Bronchial lymph node (tissue), 1 donor: Measurements from ENCODE around the genes RIMBP3C and PPM1F.

- PRO-cap = no peak
Observed at GRCh38 chr22:20966024-20966985, 750 bp upstream of the AIFM3 start.

DNA sequence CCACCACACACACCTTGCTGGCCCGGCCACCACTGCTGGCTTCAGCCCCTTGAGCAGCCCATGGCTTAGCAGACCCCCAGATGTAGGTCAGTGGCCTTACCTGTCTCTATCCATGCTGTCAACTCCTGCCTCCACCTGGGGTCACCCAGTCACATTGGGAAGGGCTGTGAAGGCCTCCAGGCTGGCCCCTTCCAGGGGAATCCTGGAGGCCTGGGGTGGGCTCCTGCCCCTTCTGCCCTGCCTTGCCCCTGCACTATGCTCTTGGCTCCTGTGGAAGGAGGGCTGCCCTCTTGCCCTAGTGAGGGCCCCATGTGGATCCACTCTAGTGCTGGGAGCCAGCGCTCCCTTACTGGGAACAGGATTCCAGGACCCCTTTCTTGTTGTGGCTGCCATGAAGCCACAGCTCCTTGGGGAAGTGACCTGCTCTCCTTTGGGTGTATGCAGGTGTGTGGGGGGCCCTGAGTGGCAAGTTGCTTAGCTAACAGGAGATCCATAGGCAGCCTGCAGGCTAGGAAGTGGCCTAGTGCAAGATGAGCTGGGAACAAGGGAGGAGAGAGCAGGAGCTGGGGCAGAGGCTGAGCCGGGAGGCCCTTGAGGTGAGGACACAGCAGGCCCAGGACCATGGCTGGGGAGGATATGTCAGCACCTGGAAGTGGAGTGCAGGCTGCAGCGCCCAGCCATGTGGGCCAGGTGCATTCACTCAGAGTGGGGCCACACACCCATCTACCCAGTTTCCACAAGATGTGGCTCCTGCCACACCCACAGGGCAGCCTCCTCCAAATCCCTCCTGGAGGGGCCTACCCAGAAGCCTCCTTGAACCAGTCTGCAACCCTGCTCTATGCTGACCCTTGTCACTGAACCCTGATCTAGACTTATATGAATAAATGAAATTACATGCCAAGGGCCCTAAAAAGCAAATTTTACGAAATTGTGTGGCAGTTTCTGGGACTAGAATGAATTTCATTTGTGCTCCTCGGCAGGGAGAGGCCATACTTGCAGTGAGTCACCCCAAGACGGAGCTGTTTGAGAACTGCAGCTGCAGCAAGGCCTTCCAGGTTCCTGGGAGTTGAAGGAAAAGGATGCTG, 3.5 kb downstream of the THAP7 start:
- PRO-cap = no peak

- PRO-cap = no peak
Observed at GRCh38 chr22:21013647-21014023, 1.3 kb upstream of the P2RX6 start.

DNA sequence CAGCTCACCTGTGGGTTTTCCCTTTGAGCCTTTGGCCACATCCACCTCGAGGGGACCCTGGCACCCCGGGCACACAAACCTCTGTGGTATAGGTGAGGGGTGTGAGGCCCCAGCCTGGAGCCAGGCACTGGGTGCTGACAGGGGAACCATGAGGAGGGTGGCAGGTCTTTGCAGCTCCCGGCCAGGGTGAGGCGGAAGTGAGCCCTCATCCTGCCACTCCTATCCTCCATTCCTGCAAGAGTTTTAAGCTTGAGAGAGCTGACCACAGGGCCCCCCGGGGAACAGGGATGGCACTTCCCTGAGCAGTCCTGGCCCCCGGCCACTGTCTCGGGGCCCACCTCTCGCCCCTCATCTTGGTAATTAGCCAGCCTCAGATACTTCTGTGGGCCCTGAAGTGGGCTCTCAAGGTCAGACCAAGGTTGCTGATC, 19.1 kb upstream of the TMEM191C start:
- PRO-cap = no peak

- PRO-cap = no peak
Observed at GRCh38 chr22:21551327-21551873, at the start of gene RIMBP3C. RIMBP3C (minus strand) TSS chr22:21551461.

GRCh38 chr22:21626087-21626893, 3.5 kb downstream of the YDJC start:
- PRO-cap = no peak

- PRO-cap = no peak
Observed at GRCh38 chr22:21641211-21641912, 740 bp upstream of the SDF2L1 start.

GRCh38 chr22:21656955-21657373, 8.8 kb upstream of the PPIL2 start:
- PRO-cap = no peak

DNA sequence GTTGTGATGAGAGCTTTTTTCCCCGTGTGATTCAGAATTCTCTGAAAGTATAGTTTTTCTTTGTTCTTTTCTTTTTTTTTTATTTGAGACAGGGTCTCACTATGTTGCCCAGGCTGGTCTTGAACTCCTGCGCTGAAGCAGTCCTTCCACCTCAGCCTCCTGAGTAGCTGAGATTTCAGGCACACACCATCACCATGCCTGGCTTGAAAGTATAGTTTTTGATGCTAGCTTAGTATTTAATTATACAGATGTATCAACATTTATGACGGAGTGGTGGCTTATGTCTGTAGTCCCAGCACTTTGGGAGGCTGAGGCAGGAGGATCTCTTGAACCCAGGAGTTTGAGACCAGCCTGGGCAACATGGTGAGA, 5.7 kb downstream of the PPIL2 start:
- PRO-cap = no peak

GRCh38 chr22:21787365-21788618, 52.2 kb upstream of the YPEL1 start:
- PRO-cap = no peak

DNA sequence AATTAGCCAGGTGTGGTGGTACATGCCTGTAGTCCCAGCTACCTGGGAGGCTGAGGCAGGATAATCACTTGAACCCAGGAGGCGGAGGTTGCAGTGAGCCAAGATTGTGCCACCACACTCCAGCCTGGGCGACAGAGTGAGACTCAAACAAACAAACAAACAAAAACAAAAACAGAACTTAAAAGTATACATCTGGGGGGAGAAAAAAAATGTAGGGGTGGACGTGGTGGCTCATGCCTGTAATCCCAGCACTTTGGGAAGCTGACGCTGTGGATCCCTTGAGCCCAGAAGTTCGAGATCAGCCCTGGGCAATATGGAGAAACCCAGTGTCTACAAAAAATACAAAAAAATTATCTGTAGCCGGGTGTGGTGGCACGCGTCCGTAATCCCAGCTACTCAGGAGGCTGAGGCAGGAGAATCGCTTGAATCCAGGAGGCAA, 31.2 kb downstream of the MAPK1 start:
- PRO-cap = no peak

GRCh38 chr22:21861412-21861987, 5.9 kb downstream of the MAPK1 start:
- PRO-cap = no peak

- PRO-cap = no peak
Observed at GRCh38 chr22:21866153-21867049, 1.0 kb downstream of the MAPK1 start.

DNA sequence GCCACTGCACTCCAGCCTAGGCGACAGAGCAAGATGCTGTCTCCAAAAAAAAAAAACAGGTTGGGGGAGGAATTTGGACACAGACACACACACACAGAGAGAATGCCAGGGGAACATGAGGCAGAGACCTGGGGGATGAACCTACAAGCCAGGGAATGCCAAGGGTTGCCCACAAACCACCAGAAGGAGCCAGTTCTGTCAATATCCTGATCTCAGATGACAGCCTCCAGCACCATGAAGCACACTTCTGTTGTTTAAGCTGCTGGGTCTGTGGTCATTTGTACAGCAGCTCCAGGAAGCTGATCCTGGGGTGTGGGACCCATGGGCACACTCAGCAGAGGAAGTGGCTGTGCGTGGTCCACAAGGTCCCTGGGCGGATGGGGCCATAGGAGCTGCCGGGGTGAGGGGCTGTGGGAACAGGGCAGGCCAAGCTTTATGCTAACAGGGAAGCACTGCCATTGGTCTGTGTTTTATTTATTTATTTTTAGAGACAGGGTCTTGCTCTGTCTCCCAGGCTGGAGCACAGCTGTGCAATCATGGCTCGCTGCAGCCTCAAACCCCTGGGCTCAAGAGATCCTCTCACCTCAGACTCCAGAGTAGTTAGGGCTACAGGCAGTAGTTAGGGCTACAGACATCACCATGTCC, 12.1 kb downstream of the PPM1F start:
- PRO-cap = no peak

DNA sequence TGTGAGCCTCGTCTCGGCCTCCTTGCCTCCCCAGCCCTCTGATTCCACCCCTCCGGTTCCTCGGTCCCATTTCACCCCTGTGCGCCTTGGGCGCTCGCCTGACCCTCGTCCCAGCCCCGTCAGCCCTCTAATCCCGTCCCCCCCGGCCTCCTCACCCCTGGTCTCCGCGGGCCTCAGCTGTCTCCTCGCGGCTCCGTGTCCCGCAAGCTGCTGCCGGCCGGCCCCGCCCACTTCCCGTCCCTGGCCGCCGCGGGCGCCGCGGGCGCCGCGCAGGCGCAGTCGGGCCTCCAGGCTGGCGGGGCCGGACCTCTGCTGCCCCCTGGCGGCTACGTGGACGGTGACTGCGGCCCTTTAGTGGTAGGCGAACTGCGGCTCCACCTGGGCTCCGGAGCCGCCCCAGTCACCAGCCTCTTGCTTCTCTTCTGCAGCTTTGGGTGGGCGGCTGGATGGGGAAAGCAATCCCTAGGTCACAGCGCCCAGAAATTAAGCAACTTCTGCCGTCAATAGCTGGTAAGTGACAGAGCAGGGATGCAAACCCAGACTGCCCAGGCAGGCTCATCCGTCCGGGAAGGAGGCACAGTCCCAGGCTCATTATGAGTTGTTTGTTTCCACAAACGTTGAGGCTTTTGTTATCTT, at the start of gene PPM1F:
TSS of gene PPM1F (minus strand) at position 212 of the 636 bp plus-strand sequence.
- PRO-cap = unidirectional peak, minus-strand start at position 212 of the sequence

GRCh38 chr22:21975983-21977071, 6.3 kb downstream of the TOP3B start:
- PRO-cap = no peak

- PRO-cap = no peak
Observed at GRCh38 chr22:22061448-22061970, 78.9 kb upstream of the TOP3B start.

- PRO-cap = no peak
Observed at GRCh38 chr22:22348370-22348658, 103.7 kb downstream of the VPREB1 start.

DNA sequence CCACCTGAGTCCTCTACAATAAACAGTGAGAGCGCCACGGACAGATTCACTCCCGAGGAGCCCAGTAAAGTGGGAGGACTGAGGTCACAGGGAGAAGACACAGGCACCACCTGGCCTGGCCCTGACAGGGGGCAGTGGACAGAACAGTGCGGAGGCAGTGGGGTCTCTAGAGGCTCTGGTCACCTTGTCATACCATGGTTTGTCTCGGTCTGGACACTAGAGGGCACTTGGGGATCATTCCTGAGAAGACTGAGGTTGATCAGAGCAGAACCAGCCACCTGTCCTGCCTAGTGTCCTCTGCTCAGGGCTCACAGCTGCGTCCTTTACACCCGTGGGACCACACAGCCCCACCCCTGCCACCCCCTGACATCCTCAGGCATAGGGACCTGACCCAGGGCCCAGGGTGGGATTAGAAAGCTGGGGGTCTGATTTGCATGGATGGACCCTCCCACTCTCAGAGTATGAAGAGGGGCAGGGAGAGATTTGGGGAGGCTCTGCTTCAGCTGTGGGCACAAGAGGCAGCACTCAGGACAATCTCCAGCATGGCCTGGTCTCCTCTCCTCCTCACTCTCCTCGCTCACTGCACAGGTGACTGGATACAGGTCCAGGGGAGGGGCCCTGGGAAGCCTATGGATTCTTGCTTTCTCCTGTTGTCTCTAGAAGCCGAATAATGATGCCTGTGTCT, 99.1 kb downstream of the ZNF280B start:
- PRO-cap = bidirectional peak, plus-strand start at position 491 of the sequence, minus-strand start at position 299 of the sequence

GRCh38 chr22:22506267-22507410, 1.9 kb downstream of the ZNF280B start:
- PRO-cap = no peak